Cardiac septum (tissue), 1 donor: ENCODE measurements around a stretch of chr9.

GRCh38 chr9:137704137-137704541, 85.3 kb downstream of the EHMT1 start:
- PRO-cap, result no peak

DNA sequence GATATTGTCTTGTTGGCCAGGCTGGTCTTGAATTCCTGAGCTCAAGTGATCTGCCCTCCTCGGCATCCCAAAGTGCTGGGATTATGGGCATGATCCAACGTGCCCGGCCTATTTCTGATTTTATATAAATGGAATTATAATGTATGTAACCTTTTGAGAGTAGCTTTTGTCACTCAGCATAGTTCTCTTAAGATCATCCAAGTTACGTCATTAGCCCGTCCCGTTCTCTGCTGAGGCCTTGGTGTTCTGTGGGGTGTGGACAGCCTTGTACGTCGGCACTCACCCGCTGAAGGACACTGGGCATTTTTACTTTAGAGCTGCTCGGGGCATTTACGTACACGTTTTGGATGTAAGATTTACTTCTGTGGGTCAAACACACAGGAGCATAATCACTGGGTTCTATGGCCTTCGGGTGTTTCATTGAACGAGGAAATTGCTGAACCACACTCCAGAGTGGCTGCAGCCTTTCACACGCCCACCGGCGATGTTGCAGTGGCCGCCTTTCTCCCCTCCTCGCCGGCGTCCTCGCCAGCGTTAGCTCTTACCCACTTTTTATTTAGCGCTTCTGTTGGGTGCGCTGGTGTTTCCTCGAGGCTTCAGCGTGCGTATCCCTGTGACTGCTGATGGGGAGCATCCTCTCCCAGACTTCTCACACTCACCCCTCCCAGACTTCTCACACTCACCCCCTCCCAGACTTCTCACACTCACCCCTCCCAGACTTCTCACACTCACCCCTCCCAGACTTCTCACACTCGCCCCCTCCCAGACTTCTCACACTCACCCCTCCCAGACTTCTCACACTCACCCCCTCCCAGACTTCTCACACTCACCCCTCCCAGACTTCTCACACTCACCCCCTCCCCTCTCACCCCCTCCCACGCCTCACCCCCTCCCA, 101.9 kb downstream of the EHMT1 start:
- PRO-cap, result no peak

DNA sequence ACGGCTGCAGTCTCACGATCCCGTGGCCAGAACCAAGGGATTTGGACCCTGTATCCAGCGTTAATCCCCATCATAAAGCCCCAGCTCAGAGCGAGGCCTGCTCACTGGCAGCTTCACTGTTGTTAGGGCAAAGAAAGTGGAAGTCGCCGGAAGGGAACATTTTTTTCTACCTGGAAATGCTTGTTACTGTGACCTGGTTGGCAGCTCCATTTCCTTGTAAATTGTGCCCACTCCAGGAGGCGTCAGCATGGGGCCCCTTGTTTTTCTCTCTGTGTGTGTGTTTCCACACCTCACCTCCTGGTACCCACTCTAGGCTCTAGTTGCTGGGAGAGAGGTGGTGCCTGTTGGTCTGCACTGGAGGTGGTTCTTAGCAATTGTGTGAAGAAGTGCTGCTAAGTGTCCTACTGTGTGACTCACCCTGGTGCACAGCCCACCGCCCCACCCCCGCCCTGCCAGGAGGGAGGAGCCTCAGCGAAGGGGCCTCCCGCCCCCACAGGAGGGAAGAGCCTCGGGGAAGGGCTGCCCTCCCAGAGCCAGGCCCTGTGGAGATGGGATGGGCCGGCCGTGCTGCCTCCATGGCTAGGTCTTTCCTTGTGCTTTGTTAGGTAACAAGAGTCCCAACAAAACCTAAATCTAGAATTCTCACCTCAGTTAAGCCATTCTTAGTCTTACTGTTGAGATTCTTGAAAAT, 105.2 kb downstream of the EHMT1 start:
- PRO-cap, result no peak